A673 (cell line): ENCODE measurements around a stretch of chr2.

DNA sequence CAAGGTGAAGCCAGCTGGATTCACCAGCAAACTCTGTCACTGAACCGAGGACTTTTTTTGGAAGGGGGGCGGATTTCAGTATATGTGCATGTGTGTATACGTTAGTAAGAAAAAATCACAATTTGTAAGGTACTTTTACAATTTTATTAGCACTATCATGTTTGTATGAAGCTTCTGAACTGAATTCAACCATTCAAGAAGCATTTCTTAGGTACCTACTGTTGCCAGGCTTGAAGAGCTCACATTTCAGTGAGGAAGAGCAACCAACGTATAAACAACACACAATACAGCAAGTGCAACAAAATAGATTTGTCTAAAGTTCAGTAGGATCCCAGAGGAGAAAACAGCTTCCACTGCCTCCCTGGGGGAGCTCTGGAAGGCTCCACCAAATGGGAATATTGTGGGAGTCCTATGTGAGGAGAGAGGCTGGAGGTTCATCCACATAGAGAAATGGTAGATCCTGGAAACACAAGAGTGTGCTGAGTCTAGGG, 72.2 kb downstream of the LIMS1 start:
- PRO-cap, result no peak

- PRO-cap, result no peak
These were observed 79.1 kb downstream of the LIMS1 start for GRCh38 chr2:108613223-108613877.

- PRO-cap, result no peak
These were observed 85.3 kb downstream of the LIMS1 start for GRCh38 chr2:108619576-108620053.

DNA sequence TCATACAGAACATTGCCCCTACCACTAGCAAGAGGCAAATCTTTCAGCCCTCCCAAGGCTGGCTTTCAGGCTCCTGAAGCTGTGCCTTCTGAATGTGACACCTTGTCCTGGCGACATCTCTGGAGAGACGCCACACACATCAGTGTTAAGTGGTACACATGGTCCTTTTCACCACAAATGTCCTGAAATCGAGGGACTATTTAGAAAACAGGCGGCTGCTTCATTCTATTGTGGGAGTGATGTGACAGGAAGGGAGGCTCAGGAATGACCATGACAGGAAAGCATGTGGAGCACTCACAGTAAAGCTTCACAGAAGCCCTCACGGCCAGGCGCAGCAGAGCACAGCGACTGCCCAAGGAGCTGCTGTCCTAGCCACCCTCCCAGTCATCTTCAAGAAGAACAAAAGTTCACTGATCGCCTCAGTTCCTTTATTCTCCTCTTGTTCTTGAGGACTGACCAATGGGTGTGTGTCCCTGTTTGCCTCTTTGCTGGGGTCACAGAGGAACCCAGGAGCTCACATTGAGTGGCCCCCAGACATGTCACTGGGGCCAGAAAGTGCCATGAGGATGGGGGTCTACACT, 84.7 kb upstream of the RANBP2 start:
- PRO-cap, result no peak

GRCh38 chr2:108654691-108655266, 64.5 kb upstream of the RANBP2 start:
- PRO-cap, result no peak

DNA sequence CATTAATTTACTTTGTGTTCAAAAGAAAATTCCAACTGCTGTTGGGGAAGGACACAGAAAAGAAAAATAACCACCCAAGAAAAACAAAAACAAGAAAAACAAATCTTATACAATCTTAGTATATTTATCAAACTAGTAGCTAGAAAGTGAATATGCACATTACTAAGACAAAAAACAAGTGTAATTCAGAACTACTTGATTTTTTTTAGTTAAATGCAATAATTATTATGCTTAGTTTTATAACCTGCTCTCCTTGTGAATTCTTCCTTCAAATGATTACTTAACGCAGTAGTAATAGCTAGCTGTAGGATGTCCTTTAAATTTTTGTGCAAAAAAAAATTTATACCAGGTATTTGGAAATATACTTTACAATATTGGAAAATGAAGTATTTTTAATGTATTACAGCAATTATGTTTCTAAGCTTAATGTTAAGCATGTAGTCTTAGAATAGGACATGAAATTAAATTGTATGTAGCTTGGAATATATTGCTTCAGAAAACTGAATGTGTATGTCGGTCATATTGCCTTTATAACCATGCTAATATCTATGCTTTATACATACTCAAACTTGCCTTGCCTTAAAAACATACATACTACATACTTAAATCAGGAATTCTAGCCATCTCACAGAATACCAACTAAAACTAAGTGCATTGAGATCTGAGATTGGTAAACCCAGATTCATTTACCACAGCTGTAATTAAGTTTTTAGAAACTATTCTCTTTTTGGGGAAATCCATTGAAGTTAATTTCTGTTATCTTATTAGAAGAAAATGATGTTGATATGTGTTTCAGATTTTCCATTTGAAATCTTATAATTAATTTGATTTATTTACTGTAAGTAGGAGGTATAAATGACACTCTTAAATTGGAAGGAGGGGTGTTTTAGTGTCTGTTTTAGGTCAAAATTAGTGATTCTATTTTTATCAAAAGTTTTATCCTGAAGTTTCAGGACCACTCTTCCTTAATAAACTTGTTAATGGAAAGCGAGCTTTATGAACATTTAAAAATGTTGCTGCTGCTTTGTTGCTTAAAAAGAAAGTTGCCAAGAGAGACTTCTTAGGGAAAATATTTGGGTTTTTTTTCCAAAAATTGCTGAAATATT, 34.6 kb upstream of the RANBP2 start:
- PRO-cap, result no peak

DNA sequence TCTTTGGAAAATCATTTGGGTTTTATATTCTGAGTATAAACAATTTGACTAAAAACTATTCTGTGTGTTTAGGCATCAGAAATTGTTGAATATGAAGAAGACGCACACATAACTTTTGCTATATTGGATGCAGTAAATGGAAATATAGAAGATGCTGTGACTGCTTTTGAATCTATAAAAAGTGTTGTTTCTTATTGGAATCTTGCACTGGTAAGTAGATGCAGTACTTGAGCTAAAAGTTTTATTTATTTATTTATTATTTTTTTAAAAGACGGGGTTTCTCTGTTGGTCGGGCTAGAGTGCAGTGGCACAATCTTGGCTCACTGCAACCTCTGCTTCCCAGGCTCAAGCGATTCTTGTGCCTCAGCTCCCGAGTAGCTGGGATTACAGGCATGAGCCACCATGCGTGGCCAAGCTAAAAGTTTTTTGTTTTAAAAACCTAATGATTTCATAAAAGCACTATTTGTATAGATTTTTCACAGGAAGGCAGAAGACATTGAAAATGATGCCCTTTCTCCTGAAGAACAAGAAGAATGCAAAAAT, 33.1 kb upstream of the CCDC138 start:
- PRO-cap, result no peak

DNA sequence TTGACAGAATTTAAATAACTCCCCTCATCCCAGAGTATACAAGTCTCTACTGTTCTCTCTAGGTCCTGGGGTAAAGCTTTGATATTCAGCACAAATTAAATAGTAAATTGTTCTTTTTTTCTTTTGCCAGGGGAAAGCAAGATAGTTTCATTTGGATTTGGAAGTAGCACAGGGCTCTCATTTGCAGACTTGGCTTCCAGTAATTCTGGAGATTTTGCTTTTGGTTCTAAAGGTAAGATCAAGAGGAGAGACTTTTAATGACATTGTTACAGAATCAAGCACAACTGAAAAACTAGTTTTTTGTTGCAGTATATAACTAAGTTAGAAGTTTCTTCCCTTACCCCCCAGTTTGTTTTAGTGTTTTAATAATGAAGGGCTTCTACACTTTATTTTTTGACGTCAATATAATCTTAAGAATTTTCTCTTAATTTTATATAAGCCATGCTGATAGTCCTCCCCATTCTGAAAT, 9.5 kb upstream of the CCDC138 start:
- PRO-cap, result no peak

GRCh38 chr2:109005438-109006324, 16.7 kb upstream of the EDAR start:
- PRO-cap, result no peak

GRCh38 chr2:109129366-109129886, 421 bp downstream of the SH3RF3 start:
- PRO-cap, result no peak

DNA sequence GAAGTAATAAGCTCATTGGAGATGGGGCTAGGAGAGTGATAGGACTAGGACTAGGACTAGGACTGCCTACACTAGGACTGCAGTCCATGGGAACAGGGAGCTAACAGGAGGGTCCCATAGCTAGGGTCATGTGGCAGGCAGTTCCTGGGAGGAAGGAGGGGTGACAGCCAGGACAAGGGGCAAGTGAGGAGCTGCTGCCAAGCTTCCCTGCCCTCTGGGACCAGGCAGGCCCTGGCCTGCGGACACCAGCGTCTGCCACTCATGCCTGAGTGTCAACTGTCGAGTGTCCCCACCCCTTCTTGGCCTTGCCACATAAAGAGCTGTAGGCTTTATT, 66.1 kb downstream of the SH3RF3 start:
- PRO-cap, result no peak

DNA sequence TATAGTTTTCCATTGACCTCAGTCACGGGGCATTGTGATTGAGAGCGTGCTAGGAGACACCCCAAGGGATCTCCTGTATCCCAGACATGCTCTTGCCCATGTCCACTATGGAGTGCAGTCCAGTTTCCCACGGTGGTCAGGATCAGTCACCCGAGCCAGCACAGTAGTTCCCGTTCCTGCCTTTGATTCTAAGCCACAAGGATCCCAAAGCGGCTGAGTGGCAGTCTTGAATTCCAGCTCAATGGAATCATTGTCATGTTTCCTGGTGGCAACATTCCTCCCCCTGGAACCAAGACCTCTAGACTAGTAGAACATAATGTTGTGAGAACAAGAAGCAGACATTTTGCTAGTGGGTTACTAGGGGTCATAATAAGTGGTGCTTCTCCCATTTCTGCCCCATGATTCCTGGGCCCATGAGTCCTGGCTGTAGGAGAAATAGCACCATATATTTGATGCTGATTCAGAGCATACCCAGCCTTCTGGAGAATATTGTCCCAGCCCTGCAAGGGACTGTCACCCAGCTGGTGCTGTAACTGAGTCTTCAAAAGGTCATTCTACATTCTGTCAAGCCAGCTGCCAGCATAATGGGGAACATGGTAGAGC, 154.2 kb downstream of the SEPTIN10 start:
- PRO-cap, result no peak

DNA sequence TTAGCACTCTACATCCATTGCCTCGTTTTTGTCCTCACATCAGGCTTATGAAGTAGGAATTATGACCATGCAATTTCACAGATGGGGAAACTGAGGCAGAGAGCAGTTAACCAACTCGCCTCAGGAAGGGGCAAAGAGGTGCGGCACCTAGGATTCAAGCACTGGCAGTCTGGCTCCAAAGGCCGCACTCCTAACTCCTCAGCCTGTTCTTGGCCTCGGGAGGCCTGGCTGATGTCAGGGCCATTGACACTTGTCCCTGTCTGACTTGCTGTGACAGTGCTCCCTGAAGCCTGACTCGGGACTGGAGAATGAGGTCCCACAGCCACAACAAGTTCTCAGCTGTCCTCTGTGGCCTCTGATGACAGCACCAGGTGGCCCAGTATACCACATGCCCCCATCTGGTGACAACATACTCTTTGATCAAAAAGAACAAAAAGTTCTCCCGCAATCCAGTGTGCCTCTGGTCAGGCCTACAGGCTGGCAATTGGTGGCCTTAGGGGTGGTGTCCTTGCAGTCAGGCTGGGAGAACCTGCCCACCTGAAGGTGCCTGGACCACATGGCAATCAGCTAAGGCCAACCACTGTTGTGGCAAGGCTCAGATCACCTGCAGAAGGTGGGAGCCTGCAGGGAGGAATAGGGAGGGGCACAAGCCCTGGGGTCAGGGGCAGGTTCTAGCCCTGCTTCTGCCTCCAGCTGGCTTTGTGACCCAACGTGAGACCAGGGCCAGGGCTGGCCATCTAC, 102.6 kb downstream of the SEPTIN10 start:
- PRO-cap, result no peak

- PRO-cap, result no peak
These were observed 99.6 kb downstream of the SEPTIN10 start for GRCh38 chr2:109513936-109514718.

DNA sequence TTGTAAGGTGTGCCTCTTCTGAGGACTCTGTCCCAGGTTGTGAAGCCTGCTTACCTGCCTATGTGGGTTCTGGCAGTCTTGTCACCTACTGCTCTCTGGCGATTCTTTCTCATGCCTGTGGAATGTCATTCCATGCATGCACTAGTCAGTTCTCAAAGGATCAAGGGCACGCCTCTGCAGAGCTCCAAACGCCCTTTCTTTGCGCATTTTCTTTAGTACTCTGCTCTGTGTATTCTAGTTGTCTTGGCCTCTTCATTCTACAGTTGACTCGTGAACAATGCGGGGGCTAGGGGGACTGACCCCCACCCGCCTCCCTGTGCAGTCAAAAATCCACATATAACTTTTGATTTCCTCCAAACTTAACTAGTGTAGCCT, 84.9 kb downstream of the SOWAHC start:
- PRO-cap, result no peak

- PRO-cap, result no peak
These were observed 61.0 kb downstream of the MALL start for GRCh38 chr2:110054582-110054961.

GRCh38 chr2:110610845-110611366, 33.9 kb upstream of the RGPD6 start:
- PRO-cap, result unidirectional peak, minus-strand start at chr2:110611062

GRCh38 chr2:110679194-110679466, 1.3 kb upstream of the BUB1 start:
- PRO-cap, result no peak

- PRO-cap, result no peak
These were observed 114.7 kb downstream of the ACOXL start for GRCh38 chr2:110846948-110847523.

GRCh38 chr2:111176413-111177127, 55.9 kb downstream of the BCL2L11 start:
- PRO-cap, result no peak